Smooth muscle cell (in vitro differentiated cells): ENCODE results near the genes PCARE, GALNT14, CAPN14, MEMO1 and BIRC6.

- RAMPAGE, long total RNA = no peak
Measured at GRCh38 chr2:29000512-29000802, 19.4 kb downstream of the TOGARAM2 start.

- RAMPAGE, long total RNA = no peak
Measured at GRCh38 chr2:29063466-29064291, 10.6 kb downstream of the PCARE start.

DNA sequence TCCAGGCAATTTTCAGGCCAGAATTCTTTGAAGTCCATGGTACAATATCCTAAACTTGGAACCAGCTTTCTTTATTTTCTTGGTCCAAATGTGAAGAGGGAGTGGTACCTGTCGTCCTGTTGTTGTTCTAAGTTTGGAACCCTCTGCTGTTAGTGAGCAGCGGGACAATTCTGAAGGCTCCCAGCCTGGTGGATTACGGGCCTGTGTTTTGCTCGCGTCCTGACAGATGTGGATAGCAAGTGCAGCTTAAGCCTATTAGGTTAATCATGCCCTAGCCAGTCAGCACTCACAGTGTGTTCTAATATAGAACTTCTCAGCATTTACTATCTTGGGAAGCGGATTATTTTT is at the start of gene PCARE:
Gene PCARE, minus strand, starts transcription at position 172 of the 348 bp plus-strand sequence.
- RAMPAGE, long total RNA = no peak

GRCh38 chr2:29315137-29315321 is 199.8 kb downstream of the CLIP4 start:
- RAMPAGE, long total RNA = no peak

DNA sequence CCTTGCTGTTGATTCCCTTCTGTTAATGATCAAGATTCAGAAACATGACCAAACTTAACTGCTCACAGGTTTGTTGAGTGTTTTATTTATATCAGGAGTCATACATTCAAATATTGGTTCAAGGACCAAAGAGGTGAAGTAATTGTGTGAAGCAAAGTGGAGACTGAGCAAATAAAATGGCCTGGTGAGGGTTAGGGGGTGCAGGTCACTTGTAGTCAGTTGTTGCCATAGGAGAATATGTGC is 7.4 kb downstream of the YPEL5 start:
- RAMPAGE, long total RNA = no peak

DNA sequence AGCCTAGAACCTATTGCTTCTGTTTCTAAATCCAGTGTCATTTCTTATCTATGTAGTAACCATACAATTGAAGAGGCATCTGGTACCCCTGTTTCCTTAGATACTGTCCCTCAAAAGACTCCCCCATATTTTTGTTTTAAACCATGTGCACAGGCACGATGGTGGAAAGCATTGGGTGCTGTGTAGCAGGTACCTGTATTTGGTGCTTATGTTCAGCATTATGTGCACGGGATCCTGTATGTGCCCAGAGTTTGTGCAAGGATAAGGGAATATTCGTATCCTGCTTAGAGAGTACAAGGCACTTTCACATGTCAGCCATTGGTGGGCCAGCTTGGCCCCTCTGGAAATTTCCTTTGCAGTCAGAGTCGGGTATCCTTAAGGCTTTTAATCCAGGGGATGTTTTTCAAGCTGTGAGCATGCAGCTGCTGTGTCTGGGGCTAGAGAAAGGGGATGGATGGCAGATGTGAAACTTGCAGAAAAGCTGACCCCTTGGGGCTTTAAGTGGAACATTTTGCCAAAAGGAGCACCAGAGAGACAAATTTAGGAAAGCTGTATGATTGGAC is 2.1 kb downstream of the LBH start:
- RAMPAGE, long total RNA = no peak

DNA sequence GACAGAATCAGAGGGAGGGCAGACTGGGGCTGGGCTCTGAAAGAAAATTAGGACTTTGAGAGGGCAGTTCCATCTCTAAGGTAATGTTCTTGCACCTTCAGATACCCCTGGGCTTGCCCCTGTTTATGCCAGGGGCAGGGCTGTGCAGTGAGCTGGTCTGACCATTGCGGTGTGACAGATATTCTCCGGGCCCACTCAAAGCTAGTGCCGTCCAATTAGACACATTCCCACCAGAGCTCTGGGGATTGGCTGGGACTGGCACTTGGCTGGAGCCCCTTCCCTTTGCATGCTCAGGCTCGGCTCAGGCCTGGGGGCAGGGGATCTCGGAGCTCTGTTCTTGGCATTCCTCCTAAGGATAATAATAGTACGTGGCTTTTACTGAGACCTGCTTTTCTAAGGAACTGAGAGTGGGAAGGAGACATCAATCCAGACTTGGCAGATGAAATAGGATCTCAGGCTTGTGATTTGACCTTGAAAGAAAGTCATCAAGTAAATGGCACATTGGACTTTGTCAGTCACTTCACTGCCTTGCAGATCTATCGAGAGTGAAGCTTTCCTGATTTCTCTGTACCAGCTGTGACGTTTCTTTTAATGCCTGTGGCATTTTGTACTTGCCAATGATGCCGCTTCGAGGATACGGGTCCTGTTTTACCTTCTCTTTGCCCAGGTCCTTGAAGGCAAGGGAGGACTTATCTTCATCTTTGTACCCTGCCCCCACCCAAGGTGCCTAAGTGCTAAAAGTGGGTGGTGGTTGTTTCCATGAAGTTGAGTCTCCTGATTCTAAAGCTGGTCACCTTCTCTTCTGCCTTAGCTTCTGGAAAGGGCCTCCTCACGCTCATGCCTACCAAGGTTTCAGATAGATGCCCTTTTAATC is 5.7 kb downstream of the LBH start:
- RAMPAGE, long total RNA = no peak

- RAMPAGE, long total RNA = no peak
Measured at GRCh38 chr2:30611445-30612170, 164.6 kb downstream of the LCLAT1 start.

GRCh38 chr2:30689852-30690572 is 117.2 kb downstream of the CAPN13 start:
- RAMPAGE, long total RNA = no peak

- RAMPAGE, long total RNA = no peak
Measured at GRCh38 chr2:31137818-31139200, at the start of gene GALNT14. TSS of gene GALNT14 (minus strand) at chr2:31138440.

- RAMPAGE, long total RNA = no peak
Measured at GRCh38 chr2:31217451-31217732, at the start of gene CAPN14. TSS of gene CAPN14 (minus strand) at chr2:31217515.

GRCh38 chr2:31266059-31266973 is 32.4 kb downstream of the EHD3 start:
- RAMPAGE, long total RNA = no peak

GRCh38 chr2:31384727-31385353 is 29.7 kb downstream of the XDH start:
- RAMPAGE, long total RNA = no peak

DNA sequence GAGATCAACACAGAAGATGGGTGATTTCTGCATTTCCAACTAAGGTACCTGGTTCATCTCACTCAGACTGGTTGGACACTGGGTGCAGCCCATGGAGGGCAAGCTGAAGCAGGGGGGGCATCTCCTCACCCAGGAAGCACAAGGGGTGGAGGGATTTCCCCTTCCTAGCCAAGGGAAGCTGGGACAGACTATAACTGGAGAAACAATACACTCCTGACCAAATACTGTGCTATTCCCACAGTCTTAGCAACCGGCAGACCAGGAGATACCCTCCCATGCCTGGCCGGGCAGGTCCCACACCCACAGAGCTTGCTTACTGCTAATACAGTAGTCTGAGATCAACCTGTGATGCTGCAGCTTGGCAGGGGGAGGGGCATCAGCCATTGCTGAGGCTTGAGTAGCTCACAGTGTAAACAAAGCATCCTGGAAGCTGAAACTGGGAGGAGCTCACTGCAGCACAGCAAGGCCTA is 74.6 kb upstream of the XDH start:
- RAMPAGE, long total RNA = no peak

DNA sequence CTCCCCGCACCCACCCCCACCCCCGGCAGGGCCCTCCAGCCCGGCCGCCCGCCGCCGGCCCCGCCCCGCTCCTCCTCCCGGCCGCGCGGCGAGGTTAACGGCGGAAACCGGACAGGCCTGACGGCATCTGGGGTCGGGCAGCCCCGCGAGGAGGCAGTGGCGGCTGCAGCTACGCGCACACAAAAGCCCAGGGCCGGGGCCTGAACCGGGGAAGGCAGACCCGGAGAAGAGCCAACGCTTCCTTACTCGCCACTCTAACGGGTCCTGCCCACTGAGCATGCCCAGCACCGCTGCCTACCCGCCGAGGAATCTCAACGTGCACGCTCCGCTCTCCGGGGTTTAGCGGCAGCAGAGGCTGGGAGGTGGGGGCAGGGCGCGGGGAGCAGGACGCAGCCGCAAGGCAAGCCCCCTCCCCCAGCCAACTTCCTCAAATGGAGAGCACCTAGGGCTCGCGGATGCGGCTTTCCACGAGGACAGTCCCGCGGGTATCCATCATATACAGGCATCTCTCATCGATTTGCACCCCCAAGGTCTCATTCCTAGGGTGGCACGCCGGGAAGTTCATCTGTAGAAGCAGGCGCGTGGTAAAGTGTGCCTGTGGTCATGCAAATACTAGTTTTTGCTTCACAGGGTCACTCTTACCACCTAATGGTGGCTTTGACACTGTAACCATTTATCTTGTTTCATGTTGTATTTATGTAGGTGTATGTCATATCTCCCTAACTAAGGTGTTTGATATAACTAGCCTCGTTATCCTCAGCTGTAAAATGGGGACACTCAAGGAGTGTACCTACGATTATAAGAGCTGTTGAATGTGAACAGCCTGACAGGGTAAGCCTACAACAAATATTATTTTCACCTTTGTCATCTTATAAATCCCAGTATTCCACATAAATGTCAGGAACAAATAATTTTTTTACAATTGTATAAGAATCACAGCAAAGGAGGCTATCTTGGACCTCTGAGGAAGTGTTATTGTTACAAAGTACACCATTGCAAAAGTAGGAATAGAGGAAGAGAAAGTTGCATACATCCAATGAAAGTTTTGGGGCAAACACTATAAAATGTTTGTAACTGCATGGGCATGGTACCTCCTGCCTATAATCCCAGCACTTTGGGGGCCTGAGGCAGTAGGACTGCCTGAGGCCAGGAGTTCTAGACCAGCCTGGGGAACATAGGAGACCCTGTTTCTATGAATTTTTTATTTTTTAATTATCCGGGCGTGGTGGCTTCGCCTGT is at the start of gene MEMO1:
Gene MEMO1, minus strand, starts transcription at position 313 of the 1,239 bp plus-strand sequence.
- RAMPAGE, long total RNA = no peak

DNA sequence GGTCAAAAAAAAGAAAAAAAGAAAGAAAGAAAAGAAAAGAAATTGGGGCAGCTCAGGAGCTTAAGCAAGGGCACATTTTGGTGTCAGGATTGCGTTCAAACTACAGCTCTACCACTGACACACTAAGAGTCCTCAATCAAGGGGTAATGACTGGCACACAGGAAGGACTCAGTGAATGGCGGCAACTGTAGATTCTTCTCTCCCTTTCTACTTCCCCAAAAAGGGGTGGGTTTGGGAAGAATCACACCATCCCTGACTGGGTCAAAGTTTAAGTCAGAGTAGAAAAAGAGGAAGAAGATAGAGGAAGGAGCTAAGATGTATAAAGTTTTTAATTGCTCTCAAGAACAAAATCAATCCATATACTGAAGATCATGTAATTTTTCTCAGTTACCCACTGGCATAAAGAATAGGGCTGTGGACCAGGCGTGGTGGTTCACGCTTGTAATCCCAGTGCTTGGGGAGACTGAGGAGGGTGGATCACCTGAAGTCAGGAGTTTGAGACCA is 2.6 kb downstream of the NLRC4 start:
- RAMPAGE, long total RNA = no peak

DNA sequence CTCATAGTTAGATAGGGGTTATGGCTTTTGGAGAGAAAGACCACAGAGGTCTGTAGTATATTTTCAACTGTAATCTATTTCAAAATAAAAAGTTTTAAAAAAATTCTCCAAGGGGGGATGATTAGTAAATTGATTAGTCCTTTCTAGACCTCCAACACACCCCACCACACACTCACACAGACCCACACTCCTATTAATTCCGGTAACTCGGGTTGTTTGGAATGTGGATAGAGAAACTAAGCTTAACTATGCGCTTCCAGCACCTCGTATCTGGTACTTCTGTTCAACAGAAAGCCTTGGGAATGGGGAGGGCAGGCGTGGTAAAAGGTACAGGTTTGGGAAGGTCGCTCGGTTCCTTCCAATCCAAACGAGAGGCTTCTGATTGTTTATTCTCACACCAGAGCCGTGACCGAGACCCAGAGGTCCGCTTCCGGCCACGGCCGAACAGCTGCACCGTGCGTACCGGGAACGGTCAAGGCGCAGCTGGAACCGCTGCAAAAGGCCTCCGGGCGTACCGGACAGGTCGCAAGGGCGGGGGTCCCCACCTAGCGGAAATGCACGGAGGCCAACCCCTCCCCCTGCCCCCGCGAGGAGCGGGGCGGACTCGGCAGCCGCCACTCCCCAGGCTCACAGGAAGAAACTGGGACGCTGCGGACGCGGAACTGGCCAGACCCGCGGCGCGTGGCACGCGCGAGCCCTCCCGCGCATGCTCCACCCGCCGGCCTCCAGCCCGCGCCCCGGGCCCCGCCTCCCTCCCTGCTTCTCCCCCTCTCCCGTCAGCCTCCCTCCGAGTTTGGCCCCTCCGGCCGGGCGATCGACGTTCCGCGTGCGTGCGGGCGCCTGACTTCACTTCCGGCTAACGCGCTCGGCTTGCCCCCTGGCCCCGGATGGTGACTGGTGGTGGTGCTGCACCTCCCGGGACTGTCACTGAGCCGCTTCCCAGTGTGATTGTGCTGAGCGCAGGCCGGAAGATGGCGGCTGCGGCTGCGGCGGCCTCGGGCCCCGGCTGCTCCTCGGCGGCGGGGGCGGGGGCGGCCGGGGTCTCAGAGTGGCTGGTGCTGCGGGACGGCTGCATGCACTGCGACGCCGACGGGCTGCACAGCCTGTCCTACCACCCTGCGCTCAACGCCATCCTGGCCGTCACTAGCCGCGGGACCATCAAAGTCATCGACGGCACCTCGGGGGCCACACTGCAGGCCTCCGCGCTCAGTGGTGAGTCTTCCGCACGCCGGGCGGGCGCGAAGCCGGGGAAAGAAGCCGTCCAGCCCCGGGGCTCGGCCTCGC is at the start of gene BIRC6:
Gene BIRC6, plus strand, starts transcription at position 749 of the 1,284 bp plus-strand sequence.
- RAMPAGE, long total RNA = no peak

- RAMPAGE, long total RNA = no peak
Measured at GRCh38 chr2:32617780-32618351, 10.0 kb upstream of the TTC27 start.

- RAMPAGE, long total RNA = no peak
Measured at GRCh38 chr2:32756377-32756635, 128.5 kb downstream of the TTC27 start.

DNA sequence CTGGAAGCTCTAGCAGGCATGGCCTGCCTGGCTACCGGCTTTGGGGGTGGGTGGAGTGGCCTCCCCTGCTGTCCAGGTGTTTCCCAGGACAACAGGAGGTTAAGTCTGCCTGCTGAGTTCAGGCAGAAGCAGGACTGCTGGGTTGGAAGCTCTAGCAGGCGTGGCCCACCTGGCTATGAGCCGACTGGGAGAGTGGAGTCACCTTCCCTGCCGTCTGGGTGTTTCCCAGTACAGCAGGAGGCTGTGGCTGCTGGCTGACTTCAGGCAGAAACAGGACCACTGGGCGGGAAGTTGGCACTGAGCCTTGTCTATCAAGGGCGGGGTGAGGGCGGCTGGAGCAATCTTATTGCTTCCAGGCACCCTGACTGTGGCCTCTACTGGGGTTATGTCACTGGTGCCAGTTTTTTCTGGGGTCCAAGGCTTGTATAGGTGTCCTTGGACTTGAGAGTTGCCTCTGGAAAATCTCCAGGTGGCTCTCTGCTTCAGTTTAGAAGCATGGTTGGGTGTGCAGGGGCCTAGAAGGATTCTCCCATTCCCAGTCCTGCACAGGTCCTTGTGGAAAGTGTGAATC is 30.5 kb downstream of the LTBP1 start:
- RAMPAGE, long total RNA = no peak